NCI-H460 (cell line): ENCODE measurements around a stretch of chr20.

DNA sequence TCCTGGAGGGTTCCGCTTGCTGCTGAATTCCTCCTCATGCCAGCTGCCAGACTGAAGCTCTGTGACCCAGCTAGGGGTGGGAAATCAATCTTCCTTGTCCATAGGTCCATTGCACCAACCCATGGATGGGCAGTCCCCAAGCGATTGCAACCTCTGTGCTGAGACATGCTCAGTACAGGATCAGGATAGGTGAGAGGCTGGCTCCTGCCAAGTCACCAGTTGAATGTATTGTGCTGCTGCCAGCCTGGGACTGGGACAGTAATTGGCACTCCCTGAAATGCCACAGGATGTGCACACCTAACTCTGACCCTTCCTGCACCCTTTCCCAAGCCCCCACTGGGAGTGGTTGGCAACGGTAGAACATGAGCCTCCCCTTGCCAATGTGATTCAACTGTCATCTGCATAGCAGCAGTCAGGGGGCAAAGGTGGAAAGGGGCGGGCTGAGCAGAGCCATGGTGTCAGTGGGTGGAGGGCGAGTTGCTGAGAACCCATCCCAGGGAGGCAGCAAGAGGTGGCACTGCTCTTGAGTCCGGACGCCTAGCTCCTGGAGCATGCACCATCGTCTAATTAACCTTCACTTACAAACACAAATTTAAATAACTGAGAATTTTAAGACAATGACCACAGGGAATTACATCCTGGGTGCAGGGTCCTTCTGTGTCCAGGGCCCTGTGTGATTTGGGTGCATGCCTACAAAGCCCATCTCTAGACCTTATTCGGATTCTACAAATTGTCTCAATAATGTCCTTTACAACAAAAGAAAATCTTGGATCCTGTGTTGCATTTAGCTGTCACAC is 15.3 kb downstream of the SPINT3 start:
RAMPAGE:
- cytosol, long total RNA, result no peak
- long total RNA, result no peak
- nucleus, long total RNA, result no peak

GRCh38 chr20:45792132-45793315 is 770 bp downstream of the DNTTIP1 start:
RAMPAGE:
- cytosol, long total RNA, result no peak
- long total RNA, result no peak
- nucleus, long total RNA, result no peak

DNA sequence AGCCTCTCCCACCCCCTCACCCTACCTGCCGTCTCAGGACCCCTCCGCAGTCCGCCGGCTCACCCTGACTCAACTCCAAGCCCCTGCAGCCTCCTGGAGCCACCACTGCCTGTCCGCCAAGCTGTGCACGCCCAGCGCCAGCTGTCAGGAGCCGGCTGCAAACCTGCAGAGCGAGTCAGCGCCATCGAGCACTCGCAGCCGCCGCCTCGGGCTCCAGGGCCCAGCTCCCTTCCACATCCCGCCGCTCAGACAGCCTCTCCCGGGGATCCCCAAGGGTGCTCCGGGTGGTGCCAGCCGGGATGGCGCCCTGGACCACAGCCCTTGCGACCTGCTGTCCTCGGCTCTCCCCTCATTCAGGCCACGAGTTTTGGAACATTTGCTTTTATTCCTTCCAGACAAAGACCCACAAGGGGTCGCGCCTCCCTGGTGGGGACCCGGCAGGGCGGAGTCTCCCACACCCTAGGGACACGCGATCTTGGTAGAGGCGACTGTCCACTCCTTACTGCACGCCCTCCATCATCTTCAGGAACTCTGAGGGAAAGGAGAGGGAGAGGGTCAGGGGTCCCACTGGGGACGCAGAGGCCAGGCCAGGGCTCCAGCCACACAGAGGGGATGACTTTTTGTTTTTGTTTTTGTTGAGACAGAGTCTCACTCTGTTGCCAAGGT is 4.1 kb downstream of the TNNC2 start:
RAMPAGE:
- cytosol, long total RNA, result no peak
- long total RNA, result no peak
- nucleus, long total RNA, result no peak

DNA sequence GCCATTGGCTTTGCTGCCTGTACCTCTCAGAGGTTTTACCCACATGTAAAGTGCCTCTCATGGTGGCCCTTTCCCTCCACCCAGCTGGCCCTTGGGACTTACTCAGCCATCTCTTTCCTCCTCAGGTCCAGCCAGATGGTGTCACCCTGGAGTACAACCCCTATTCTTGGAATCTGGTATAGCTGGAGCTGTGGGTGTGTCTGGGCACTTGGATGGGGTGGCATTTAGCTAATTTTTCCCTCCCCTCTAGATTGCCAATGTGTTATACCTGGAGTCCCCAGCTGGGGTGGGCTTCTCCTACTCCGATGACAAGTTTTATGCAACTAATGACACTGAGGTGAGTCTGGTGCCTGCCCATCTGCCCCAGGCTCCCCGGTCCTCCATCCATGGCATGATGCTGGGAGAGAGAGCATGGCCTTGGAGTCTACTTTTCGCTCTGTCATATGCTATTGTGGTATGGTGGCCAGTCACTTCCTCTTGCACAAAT is 1.1 kb downstream of the CTSA start:
RAMPAGE:
- cytosol, long total RNA, result no peak
- long total RNA, result no peak
- nucleus, long total RNA, result no peak

GRCh38 chr20:45898276-45899070 is 7.3 kb downstream of the CTSA start:
RAMPAGE:
- cytosol, long total RNA, result no peak
- long total RNA, result no peak
- nucleus, long total RNA, result no peak

DNA sequence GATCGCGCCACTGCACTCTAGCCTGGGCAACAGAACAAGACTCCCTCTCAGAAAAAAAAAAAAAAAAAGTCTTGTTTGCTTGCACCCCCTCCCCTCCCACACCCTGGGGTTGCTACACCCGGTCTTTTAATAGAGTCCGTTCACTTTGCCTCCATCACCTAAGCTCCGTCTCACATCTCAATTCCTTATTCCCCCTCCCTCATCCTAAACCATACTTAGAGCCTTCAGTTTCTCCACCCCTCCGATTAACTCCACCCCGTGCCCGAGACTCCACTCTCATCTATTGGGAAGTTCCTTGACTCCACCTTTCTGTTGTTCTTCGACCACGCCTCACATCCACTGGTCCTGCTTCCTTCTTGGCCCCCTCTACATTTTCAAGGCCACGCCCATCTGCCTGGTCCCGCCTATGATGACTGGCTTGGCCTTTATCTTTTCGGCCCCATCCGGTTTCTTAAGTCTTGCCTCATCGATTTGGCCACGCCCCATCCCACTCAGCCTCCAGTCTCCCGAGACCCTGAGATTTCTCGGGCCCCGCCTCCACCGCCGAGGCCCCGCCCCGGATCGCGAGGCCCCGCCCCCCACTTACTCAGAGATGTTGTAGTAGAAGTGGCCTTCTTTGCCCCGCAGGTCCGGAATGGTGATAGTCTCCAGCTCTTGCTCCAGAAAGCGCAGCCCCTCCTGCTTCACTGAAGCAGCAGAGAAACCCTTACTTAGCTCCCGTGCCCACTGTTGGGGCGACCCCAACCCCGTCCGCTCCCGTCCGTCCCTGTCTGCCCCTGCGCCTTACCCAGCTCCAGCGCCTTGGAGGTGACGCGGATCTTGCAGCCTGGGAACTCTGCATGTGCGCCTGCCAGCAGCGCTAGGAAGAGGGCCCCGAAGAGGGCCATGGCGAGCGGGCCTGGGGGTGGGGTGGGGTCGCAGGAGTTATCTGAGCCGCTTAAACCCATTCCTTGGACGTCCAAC is 1.1 kb downstream of the PLTP start:
RAMPAGE:
- cytosol, long total RNA, result no peak
- long total RNA, result no peak
- nucleus, long total RNA, result no peak

DNA sequence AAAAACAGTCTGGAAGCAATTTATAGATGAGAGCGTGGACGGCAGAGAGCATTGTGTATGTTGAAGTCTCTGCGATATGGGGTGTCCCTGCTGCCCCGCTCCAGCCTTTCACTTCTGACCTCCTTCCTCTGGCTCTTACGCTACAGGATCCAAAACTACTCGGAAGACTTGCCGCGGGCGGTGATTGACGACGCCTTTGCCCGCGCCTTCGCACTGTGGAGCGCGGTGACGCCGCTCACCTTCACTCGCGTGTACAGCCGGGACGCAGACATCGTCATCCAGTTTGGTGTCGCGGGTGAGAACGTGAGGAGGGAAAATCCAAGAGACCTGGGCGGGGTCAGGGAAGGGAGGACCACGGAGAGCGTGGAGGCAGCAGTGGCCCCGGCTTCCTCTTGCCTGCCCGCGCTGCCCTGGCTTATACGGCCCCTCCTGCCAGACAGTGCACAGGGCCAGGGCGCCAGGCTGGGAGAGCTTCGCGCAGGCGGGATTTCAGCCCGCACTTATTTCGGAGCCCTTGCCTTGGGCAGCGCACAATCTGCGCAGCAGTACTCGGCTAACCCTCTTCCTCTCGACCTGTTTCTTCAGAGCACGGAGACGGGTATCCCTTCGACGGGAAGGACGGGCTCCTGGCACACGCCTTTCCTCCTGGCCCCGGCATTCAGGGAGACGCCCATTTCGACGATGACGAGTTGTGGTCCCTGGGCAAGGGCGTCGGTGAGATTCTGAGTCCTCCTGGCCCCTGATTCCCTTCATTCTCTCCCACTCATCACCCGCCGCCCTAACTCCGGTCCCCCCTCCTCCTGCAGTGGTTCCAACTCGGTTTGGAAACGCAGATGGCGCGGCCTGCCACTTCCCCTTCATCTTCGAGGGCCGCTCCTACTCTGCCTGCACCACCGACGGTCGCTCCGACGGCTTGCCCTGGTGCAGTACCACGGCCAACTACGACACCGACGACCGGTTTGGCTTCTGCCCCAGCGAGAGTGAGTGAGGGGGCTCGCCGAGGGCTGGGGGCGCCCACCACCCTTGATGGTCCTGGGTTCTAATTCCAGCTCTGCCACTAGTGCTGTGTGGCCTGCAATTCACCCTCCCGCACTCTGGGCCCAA is 2.0 kb downstream of the MMP9 start:
RAMPAGE:
- cytosol, long total RNA, result no peak
- long total RNA, result no peak
- nucleus, long total RNA, result no peak

RAMPAGE:
- cytosol, long total RNA, result no peak
- long total RNA, result no peak
- nucleus, long total RNA, result no peak
These were observed 8.5 kb upstream of the SLC12A5 start for GRCh38 chr20:46020566-46020935.

DNA sequence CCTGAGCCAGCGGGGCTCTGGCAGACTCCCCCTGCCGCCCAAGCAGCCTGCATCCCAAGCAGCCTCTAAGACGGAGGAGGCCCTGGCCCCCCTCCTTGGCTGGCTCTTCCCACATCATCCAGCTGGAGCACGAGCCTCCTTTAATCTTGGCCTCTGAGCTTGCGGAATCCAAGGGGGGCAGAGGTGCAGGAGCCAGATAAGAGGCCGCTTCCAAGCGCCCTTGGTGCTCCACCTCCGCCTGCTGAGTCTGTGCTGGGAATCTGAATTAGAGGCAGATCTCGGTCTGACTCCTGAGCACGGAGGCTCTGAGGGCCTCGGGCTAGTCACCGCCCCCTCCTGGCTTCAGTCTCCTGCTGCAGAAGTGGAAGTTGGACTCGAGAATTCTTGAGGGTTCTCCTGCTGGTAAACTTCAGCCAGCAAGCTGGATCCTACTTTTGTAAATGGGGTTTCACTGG is 15.8 kb downstream of the SLC35C2 start:
RAMPAGE:
- cytosol, long total RNA, result no peak
- long total RNA, result no peak
- nucleus, long total RNA, result no peak

DNA sequence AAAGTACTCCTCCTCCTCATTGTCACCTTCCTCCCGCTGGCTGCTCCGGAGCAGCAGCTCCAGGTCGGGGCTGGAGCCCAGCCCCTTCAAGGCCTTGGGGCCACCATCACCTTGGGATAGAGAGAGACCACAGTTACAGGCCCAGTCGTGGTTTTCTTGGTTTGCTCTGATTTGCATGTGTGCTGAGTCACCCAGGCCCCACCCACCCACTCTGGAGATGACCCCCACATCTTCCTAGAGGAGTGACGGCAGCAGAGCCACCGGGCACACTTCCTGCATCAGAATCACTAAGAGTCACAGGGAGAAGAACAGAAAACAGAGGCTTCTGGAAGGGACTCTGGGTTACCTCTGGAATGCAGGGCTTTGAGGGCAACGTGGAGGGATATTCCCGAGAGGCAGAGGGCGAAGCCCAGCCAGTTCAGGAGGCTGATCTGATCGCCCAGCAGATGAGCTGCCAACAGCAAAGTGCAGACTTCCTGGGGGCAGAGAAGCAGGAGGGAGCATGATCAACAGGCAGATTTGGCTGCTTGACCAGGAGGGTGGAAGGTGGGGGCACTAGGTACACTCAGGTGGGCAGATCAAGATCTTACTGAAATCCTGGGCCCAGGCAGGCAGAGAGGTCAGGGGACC is 13.7 kb downstream of the SLC35C2 start:
RAMPAGE:
- cytosol, long total RNA, result no peak
- long total RNA, result no peak
- nucleus, long total RNA, result no peak

GRCh38 chr20:46410755-46411087 is 4.3 kb upstream of the ELMO2 start:
RAMPAGE:
- cytosol, long total RNA, result no peak
- long total RNA, result no peak
- nucleus, long total RNA, result no peak

DNA sequence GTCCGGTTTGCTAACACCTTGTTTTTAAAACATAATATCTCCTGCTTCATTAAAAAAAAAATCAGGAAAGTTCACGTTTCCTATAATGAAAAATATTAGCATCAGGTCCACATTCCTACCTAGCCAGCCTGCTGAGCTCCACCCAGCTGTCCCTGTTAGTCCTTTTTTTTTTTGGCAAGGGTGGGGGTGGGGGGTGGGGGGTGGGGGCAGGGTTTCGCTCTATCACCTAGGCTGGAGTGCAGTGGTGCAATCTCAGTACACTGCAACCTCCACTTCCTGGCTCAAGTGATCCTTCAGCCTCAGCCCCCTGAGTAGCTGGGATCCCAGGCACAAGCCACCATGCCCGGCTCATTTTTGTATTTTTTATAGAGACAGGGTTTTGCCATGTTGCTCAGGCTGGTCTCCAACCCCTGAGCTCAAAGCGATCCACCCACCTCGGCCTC is 7.5 kb upstream of the SLC2A10 start:
RAMPAGE:
- cytosol, long total RNA, result no peak
- long total RNA, result no peak
- nucleus, long total RNA, result no peak

DNA sequence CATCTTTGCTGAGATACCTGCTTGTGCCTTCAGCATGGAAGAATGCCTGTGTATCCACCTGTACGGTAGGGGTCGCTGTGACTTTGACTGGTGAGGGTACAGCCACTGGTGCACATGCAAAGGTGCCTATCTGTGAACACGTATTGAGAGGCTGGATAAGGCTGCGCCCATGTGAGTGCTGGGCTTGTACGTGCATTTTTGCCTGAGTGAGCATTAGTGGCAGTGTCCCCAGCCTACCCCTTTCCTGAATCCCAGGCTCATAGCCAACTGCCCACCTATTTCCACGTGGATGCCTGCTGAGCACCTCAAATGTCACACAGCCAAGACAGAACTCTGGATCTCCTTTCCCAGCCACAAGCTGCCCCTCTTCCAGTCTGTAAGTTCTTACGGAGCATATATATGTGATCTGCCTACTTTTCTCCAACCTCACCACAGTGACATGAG is 1.2 kb upstream of the SLC2A10 start:
RAMPAGE:
- cytosol, long total RNA, result no peak
- long total RNA, result no peak
- nucleus, long total RNA, result no peak

RAMPAGE:
- cytosol, long total RNA, result no peak
- long total RNA, result no peak
- nucleus, long total RNA, result no peak
These were observed 102.7 kb downstream of the ZMYND8 start for GRCh38 chr20:47253616-47254414.

RAMPAGE:
- cytosol, long total RNA, result no peak
- long total RNA, result no peak
- nucleus, long total RNA, result no peak
These were observed 99.7 kb downstream of the ZMYND8 start for GRCh38 chr20:47256577-47257365.

DNA sequence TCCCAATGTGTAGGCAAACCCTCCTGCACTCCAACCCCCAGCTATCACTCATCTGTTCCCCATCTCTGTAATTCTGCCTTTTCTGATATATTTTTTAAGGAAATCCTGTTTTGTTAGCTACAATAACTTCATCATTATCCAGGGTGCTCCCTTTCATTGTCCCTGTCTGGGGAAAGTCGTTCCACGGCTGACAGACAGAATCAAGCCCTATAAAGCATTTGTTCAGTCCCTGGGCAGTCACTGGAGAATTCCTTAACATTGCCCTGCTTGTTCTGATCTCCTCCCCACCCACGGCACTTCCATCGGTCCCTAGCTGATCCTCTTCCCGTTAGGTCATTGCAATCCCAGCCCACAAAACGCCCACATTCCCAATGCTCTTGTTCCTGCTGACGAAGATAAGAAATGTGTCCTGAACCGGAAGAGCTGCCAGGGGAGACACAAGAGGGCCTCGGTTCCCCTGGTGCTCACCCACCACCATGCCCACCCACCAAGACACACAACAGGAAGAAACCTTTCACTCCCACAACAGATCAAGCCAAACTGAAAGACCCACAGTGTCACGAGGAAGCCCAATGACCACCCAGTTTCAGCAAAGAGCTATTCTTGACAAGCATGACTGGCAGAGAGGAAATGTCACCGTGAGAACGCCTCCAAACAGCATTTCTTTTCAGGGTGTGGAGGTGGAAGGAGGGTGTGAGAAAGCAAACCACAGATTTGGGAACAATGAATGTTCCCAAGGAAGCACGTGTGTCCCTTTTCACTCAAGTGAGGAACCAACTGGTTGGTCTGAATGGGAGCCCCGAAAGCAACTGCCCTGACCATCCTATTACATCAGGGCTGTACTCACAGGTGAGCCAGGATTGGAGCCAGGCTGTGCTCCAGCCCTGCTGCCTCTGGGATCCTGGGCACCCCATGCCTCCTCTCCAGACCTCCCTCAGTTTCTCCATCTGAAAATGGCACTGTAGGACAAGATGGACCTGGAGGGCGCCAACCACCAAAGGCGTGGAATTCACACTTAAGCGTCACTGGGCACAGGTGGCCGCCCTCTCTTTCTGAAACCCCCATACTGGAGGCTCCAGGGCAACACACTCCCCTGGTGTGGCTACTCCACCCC is 97.6 kb downstream of the ZMYND8 start:
RAMPAGE:
- cytosol, long total RNA, result no peak
- long total RNA, result no peak
- nucleus, long total RNA, result no peak

DNA sequence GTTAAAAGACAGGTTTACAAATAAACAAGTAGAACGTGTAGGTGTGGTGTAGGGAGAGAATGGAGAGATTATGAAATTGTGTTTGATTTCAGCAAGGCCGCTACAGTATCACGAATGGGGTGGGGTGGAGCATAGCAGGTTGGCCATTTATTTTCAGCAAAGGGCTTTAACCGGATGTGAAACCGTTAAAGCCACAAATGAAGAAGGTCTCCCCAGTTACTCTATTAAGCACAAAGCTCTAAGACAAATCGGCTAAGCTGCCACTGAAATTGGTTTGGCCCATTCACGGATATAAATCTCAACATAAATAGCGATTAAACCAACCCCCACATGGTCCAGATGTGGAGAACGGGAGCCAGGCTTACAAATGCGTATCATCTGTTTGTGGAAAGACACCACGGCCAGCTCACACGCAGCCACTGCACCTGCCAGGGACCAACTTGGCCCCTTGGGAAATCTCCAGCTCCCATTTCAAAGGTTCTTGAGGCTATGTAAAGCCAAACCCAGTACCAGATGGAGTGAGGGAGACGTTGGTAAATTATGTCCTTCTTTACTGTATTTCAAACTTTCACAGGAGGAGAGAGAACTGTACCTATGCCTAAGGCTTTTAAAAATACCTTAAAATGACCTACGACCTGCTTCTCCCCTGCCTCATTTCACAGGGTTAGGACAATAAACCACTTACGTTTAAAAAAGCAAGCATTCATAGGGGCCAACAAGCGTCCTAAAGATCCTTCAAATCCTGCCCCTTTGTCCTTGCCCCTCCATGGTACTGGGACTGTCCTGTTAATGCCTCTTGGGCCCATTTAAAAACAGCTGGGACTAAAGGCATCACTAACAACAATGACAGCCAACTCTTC is 93.8 kb downstream of the ZMYND8 start:
RAMPAGE:
- cytosol, long total RNA, result no peak
- long total RNA, result no peak
- nucleus, long total RNA, result no peak

GRCh38 chr20:47452870-47453845 is 48.5 kb upstream of the NCOA3 start:
RAMPAGE:
- cytosol, long total RNA, result no peak
- long total RNA, result no peak
- nucleus, long total RNA, result no peak

DNA sequence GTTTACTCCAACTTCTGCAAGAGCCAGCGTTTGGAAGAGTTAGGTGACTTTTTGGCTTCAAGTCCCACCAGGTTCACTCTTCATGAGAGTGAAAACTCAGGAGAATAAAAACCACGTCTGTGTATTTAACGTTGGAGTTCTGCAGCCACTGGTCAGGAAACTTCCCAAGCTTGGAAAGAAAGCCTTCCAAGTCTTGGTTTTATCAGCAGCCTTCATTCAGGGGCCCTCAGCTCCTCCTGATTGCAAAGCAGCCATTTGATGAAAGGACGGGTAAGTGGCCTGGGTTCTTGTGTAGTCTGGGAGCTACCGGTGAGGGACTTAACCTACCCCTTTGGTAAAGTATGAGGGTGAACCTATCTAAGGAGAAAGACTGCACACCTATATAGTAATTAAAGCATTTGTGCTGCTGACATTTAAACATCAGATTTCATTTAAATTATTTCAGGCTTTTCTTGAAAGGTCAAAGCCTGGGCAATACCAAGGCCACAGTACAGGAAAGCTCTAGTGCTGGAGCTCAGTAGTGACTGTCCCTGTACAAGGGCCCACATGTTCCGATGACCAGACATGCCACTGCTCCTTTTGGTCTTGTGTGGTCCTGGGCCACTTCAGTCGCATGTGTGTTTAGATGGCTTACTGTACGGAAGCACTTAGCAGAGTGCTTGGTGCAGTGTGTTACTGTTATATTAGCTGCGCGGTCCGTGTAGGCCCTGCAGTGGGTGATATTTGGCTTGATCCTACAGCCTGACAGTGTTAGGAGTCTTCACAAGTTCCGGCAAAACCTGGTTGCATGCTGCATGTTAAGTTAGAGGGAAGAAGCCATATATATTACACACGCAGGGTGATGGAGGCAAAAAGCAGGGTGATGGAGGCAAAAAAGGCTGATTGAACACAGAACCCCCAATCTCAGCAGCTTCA is 123.0 kb downstream of the SULF2 start:
RAMPAGE:
- cytosol, long total RNA, result no peak
- long total RNA, result no peak
- nucleus, long total RNA, result no peak

RAMPAGE:
- cytosol, long total RNA, result no peak
- long total RNA, result no peak
- nucleus, long total RNA, result no peak
These were observed 106.6 kb downstream of the SULF2 start for GRCh38 chr20:47678679-47679054.